Progenitor cell of endocrine pancreas (in vitro differentiated cells): ENCODE results near the genes ZNF763, ZNF433, ZNF136 and RTBDN.

GRCh38 chr19:11666839-11667369 is 69.6 kb downstream of the ZNF627 start:
- PRO-cap = no peak

- PRO-cap = no peak
Measured at GRCh38 chr19:11924434-11924813, 483 bp upstream of the ZNF700 start.

DNA sequence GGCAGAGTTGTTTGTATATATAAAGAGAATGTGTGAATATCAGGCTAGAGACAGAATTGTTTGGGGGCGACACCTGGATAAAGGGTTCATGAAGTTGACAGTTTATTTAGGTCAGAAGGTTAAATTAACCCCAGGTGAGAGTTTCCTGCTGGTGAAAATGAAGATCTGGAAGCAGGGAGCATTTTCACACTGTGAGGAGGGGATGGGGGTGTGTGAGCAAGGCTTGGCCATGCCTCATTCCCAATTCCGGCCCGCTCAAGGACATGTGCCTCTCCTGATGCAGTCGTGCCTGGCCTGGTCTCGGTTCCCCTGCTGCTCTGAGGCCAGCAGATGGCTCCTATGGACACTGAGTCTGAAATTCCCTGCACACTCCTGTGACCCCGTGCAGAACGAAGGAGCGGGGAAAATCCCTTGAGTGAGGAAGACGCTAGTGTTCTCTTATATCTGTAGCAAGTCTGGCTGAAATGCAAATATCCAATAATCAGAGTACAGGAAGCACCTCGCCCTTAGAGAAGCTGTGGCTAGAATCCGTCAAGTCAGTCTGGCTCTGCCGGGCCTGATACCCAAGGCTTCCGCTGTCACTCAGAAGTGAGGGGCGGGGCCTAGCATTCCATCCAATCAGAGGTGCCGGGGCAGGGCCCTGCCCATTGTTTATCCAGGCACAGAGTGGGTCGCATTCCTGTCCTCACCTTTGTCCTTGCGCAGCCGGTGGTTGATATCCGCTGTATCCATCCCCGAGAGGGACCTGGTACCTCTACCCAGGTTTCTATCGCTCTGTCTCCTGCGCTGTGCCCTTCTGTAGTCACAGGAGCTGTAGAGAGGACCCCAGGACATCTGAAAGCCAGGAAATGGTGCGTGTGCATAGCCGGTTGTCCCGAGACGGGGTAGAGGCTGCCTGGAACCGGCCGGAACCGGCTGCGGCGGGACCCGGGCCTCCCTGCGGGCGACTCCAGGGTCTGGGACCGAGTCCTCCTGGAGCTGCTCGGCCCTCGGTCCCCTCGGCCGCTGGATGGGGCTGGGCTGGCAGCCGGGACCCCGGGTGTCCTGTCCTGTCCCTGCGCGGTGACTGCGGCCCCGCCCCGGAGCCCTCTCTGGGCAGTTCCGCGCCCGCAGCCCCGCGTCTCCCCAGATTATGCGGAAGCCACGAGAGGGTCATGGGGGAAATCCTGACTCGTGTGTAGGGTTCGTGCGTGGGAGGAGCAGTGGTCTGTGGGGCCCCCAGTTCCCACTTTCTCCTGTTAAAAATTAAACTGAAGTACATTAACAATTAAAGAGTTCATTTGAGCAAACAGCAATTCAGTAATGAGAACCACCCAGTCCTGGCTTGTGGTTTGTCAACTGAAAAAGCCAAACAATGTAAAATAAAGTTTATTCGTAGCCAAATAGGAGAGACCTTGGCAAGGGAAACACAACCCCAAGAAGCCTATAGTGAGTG is at the start of gene ZNF763:
TSS of gene ZNF763 (plus strand) at position 680 of the 1,435 bp plus-strand sequence.
- PRO-cap = bidirectional peak, plus-strand start at position 694 of the sequence, minus-strand start at position 1,064 of the sequence; bidirectional peak, plus-strand start at position 1,128 of the sequence, minus-strand start at position 1,134 of the sequence; bidirectional peak, plus-strand start at position 1,368 of the sequence, minus-strand start at position 1,197 of the sequence

- PRO-cap = no peak
Measured at GRCh38 chr19:11978749-11979300, 14.0 kb downstream of the ZNF763 start.

DNA sequence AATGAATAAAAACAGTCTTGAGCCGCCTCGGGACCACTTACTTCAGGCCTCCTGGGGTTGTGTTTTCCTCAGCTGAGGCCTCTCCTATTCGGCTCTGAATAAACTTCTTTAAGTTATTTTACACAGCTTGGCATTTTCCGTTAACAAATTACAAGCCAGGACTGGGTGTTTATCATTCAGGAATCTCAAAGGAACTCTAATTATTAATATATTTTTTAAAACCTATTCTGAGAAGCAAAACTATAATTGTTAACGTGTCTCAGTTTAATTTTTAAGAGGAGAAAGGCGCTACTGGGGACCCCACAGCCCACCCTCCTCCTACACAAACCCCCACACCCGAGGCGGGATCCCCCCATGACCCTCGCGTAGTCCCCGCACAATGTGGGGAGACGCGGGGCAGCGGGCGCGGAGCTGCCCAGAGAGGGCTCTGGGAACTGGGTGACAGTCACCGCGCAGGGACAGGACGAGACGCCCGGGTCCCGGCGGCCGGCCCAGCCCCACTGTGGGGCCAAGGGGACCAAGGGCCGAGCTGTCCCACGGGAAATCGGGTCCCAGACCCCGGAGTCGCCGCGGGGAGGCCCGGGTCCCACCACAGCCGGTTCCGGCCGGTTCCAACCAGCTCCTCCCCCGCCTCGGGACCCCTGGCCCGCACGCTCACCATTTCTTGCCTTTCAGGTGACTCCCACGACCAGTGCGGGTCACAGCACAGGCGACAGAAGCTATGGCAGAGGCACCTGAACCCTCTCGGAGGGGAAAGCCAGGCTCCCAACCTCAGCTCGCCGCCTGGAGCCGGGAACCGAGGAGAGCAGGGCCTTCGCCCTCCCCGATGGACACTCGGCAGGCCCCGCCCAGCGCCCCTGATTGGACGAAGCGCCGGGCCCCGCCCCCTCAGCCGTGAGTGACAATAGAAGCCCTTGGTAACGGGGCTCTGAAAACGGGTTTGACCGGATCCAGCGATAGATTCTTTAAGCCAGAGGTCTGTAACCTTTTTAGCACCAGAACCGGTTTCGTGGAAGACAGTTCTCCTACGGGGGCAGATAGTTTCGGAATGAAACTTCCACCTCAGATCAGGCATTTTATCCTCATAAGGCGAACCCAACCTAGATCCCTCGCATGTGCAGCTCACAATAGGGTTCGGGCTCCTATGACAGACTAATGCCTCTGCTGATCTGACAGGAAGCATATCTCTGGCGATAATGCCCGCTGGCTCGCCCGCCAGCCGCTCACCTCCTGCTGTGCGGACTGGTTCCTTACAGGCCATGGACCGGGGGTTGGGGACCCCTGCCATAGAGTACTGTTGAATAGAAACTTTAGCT is at the start of gene ZNF433:
TSS of gene ZNF433 (minus strand) at position 801 of the 1,316 bp plus-strand sequence.
- PRO-cap = bidirectional peak, plus-strand start at position 418 of the sequence, minus-strand start at position 383 of the sequence; bidirectional peak, plus-strand start at position 1,019 of the sequence, minus-strand start at position 800 of the sequence

- PRO-cap = bidirectional peak, plus-strand start at chr19:12163113, minus-strand start at chr19:12162904; unidirectional peak, minus-strand start at chr19:12163329; unidirectional peak, minus-strand start at chr19:12163423
Measured at GRCh38 chr19:12162647-12163790, at the start of gene ZNF136. Gene ZNF136, plus strand, starts transcription at chr19:12163096.

GRCh38 chr19:12296620-12296986 is 1.9 kb upstream of the ZNF44 start:
- PRO-cap = no peak

DNA sequence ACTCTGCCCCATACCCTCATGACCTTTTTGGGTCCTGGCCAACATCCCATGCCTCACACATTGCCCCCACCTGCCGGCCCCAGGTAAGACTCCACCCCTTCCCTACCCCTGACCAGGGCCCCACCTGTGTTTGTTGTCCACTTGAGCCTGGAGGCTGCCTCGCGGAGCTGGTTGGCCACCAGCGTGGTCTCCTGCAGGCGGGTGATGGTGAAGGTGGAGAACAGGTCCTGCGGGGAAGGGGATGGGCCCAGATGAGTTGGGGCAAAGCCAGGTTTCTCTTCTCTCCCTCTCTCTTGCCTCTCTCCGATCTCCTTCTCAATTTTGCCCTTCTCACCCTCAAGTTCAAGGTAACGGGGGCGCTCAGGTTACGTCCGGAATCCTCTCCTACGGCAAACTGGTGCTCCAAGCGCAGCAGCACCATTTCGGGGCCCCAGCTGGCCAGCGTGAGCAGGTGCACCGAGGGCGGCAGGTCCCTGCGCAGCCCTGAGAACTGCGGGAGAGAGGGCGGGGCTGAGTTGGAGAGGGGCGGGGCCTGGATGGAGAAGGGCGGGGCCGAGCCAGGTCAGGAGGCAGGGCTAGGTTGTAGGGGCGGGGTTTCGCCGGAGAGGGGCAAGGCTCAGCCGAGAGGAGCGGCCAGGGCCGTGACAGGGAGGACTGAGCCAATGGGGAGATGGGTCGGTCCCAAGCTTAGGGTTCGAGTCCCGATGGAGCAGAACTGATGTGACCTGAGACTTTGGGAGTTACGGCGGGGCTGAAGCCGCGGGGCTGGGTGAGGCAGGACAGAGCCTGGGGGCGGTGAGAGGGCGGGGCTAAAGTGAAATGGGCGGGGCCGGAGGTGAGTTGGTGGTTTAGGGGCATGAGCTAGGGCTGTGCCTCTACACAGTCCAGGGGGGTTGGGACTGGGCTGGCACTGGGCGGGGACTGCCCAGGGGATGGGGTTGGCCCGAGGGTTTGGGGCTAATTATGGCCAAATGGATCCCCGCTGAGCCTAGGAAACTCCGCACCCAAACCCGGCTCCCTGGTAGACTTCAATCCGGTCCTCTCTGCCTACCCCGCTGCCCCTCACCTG is 19.1 kb downstream of the MAN2B1 start:
- PRO-cap = no peak

DNA sequence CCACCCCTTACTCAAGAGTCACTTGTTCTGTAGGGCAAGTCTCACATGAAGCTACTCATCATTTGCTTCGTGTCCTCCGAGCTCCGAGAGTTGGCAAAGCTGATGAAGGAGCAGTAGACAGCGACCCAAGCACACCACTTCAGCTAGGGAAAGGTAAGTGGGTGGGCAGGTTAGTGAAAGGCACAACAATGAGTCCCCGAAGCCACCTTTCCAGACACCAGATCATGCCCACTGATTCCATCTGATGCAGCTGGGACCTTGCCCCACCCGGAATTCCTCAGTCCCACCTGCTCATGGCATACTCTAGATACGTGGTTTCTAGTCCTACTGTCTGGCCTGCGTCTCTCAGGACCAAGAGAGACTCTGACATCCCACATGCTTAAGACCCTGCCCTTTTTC is 741 bp downstream of the WDR83OS start:
- PRO-cap = no peak

DNA sequence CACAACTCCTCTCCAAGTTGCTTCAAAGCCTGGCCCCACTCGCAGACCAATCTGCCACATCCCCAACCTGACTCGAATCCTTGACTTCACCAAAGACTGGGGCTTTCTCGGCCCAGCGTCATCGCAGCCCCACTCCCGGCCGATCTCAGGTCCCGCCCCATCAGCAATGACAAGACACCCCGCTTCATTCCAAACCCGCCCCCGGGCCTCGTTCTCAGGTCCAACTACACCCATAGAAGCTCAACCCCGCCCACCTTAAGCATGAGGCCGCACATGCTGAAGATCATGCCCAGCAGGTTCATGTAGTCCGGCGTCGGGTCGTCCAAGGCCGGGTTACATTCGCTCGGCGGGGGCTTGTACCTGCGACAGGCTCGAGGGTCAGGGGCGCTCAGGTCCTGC is 342 bp downstream of the WDR83OS start:
- PRO-cap = bidirectional peak, plus-strand start at position 305 of the sequence, minus-strand start at position 69 of the sequence

GRCh38 chr19:12679574-12680124 is 2.0 kb downstream of the DHPS start:
- PRO-cap = no peak

- PRO-cap = unidirectional peak, minus-strand start at chr19:12703669
Measured at GRCh38 chr19:12703211-12703977, 7.0 kb upstream of the FBXW9 start.

DNA sequence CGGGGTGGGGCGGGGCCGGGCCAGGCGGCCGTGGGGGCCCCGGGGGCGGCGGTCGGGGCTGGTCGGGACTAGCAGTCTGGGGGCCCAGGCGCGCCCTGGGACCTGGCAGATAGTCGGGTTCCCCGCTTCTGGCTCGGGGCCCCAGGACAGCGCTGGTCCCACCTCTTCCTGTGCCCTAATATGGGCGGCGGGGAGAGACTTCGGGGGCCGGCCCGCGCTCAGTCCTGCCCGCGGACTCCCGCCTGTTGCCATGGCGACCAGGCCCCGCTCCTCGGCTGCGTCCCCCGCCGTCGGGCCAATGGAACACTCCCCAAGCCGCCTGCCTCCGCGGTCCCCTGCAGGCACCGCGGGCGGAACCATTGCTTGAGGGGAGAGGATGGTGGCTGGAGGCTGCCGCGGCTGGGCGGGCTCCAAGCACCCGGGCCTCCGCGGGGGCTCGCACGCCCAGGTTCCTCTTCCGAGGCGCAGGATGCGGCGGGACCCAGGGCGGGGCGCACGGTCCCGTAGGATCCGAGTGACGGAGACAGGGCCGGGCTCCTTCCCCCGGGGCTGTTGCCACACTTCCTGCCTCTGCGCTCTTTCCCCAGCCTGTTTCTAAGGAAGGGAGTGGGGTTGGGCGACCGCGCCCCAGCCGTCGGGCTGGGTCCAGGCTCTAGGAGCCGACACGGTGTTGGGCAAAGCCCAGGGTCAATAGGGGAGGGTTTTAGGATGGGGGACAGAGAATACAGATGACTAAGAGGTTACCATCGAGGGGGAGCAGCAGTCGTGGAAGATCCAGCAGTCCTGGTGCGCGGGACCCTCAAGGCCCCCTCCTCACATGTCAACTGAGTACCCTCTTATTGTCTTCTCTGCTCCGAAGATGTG is 1.3 kb upstream of the JUNB start:
- PRO-cap = bidirectional peak, plus-strand start at position 362 of the sequence, minus-strand start at position 130 of the sequence

GRCh38 chr19:12800738-12801458 is 702 bp downstream of the PRDX2 start:
- PRO-cap = no peak

DNA sequence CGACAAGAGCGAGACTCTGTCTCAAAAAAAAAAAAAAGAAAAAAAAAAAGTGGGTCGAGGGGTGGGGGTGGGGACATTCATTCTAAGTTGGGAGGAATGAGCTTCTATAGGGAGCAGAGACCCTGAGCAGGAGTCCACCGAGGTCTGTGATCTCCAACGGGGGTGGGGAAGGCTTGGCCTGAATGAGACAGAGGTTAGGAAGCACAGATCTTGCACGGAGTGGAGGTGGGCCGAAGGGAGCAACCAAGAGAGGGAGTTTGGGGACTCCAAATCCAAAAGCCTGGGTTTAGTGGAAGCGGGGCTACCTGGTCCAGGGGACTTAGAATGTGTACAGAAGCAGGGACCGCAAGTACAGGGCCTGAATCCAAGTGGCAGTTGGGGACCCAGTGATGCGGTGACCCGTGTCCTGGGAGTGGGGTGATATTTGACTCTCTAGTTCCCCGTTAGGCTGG is 486 bp upstream of the RNASEH2A start:
- PRO-cap = no peak

- PRO-cap = no peak
Measured at GRCh38 chr19:12834214-12834881, at the start of gene RTBDN. Gene RTBDN, minus strand, starts transcription at chr19:12834579.

GRCh38 chr19:12885806-12886122 is 1.2 kb downstream of the KLF1 start:
- PRO-cap = no peak

GRCh38 chr19:12912500-12912902 is 6.6 kb downstream of the SYCE2 start:
- PRO-cap = bidirectional peak, plus-strand start at chr19:12912809, minus-strand start at chr19:12912595

DNA sequence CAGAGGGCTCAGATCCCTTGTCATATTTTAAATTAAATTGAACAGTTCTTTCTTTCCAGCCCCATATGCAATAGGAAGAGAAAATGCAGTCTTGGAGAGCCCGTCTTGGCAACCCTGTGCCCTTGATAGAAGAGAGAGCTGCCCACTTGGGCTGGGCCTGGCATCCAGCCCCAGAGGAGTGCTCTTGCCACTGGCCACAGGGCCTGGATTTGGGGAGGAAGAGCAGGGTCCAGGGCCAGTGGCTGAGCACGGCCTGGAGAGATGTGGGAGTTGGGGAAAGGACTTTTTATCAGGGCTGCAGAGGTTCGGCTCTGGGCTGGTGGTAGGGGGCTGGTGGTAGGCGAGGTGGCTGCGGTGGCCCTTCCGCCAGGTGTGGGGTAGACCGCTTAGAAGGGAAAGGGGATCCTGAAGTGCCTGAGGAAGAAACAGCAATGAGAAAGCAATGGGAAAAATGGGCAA is 19.3 kb downstream of the NFIX start:
- PRO-cap = no peak

DNA sequence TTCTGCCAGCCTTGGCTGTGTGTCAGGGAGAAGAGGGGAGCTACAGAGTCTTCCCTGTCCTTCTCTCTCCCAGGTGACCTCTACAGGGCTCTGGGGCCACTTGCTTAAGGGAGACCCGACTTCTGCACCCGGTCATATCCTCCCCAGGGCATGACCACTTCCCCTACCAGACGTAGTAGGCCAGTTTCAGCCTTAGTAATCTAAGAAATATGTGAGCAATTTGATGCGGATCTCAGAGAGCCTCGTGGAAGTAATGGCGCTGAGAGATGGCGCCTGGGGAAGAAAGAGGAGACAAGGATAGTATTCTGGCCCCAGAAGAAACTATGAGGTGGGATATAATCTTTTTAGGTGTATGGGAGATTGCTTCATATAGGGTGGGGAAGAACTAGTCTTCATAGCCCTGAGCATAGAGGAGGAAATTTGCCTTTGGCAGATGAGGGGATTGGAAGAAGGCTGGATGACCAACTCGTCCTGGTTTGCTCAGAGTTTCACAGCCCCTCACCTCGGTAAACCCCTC is 42.0 kb downstream of the NFIX start:
- PRO-cap = no peak